GM06990 (cell line): Measurements from ENCODE around the genes KLK1, KLK6, KLK8 and SIGLEC5.

DNA sequence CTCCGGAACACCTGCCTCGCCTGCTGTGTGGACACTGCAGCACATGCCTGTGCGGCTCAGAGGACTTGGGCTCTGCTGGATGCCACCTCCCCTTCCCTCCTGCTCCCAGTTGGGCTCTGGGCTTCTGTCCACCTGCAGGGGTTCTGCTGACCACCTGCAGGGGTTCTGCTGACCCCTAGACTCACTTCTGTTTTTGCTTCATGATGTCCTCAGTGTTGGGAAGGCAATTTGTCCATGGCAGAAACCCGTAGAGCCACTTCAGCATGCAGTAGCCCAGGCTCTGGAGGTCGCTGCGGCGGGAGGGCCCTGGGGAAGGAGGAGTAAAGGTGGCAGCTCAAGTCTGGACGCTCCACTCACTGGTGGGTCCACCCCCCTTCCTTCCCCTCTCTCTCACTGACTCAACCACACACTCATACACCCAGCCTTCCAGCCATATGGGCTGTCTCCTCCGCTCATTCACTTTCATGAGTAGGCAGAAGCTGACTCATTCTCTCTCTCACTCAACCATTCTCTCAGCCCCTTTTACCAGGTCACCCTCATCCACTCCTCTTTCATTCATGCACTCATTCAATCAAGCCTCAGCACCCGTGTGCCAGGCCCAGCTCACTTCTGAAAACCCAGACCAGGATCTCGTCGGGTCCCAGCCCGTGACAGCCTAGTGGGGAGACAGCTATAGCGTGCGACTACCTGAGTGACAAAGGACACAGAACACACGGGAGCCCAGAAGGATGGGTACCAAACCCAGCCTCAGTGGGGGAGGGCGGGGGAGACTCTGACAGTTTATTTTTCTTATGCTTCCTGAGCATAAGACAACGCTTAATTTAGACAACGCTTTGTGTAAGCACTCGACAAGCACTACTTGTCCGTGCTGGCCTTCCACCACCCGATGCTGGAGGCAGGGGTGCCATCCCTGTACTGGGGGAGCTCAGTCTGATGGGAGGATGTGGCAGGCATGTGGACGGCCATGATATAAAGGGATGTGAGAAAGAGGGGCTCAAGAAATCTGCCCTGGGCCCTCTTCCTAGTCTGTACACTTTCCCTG, 27.5 kb upstream of the SIGLEC11 start:
- RRBS, result no CpG with 5 or more reads among the region's 23 CpGs

DNA sequence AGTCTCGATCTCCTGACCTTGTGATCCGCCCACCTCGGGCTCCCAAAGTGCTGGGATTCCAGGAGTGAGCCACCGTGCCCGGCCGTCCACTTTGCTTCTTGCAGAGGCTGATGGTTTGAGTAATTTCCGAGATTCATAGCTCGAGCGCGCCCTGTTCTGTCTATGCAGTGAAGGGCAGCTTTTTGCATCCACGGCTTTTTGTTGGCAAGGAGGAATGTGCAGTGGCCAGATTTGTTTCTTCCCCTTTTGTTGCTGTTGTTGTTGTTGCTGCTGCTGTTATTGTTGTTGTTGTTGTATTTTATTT, 64.1 kb downstream of the IZUMO2 start:
- RRBS, result no CpG with 5 or more reads among the region's 11 CpGs

DNA sequence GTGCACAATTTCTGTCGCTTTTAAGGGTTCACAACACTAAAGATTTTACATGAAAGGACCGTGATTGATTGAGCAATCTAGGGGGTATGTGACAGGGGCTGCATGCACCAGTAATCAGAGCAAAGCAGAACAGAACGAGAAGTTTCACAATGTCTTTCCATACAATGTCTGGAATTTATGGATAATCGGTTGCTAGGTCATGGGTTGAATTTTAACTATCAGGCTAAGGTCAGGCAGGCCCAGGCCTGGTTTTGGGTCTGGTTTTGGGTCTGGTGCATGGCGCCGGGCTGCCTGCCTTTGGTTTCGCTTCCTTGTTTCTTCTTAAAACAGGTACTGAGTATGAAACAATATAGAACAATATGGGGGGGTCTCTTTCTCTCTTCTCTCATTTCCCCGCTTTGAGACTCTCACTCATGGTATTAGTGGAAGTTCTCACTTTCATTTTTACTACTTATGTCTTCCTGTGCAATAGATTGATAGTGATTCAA, 18.0 kb upstream of the KCNC3 start:
- RRBS, result no CpG with 5 or more reads among the region's 8 CpGs

DNA sequence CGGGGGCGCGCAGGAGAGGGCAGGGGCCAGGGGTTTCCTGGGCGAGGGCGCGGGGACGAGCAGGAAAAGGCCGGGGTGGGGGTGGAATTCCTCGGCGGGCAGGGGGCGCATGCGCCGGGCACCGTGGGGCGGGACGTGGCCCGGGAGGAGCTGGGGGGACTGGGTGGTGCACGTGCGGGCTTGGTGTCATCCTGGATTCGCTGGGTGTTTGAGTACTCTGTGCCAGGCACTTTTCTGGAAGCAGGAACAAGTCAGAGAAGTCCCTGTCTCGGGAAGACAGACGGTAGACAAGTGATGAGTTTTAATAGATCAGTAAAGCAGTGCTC, 316 bp downstream of the POLD1 start:
- RRBS, result 4% methylated on average over 13 of the region's 22 CpGs

DNA sequence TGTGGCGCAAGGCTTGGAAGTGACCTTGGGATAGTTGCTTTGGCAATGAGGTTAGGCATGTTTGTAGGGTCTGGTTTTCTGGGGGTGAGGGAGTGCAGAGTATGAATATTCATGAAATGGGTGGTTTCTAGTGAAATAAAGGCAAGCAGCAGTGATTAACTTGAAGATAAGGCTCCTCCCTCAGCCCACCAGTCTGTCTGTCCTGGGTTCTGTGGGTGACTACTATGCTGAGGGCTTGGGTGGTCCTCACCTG, 932 bp upstream of the GARIN5A start:
- RRBS, result no CpG with 5 or more reads among the region's 1 CpG

- RRBS, result no CpG with 5 or more reads among the region's 38 CpGs
Observed at GRCh38 chr19:50499964-50501103, 10.7 kb downstream of the JOSD2 start.

DNA sequence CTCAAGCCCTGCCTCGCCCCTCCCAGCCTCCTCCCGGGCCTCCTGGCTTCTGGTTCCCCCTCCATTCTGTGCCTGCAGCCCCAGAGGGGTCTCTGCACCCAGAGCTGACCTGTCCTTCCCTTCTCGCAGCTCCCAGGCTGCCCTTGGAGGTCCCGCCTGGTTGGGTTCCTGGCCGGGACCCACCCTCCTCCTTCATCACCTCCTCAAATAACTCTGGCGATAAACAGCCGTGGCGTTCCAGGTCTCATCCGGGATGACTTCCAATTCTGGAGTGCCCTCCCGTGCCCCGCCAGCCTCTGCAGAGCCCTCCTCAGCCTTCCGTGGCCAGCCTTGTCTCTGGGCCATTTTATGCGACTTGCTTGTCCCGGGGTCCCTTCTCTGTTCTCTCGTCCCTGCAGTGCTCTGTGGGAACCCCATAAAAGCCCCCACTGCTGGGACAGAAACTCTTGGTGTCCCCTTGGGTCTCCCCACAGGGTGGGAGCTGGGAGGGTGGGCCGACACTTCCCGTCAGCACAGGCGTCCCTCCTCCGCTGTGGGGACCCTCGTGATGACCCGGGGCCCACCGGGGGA, 9.2 kb downstream of the JOSD2 start:
- RRBS, result 60% methylated on average over 8 of the region's 22 CpGs

DNA sequence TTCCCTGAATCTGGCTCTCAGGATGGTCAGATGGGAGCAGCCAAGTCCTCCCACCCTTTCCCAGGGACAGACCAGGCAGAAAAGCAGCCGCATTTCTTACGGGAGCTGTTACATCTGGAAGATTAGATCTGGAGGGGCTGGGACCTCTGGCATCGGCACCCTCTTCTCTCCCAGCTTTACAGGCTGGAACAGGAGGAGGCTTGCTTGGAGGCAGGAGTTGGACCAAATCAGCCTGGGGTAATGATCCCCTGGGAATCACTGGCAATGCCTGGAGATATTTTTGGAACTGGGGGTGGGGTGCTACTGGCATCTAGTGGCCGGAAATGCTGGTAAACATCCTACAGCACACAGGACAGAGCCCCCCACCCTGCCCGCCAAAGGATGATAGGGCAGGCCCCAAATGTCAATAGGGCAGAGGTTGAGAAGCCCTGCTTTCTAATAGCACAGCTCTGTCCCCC, 20.9 kb downstream of the LRRC4B start:
- RRBS, result no CpG with 5 or more reads among the region's 5 CpGs

DNA sequence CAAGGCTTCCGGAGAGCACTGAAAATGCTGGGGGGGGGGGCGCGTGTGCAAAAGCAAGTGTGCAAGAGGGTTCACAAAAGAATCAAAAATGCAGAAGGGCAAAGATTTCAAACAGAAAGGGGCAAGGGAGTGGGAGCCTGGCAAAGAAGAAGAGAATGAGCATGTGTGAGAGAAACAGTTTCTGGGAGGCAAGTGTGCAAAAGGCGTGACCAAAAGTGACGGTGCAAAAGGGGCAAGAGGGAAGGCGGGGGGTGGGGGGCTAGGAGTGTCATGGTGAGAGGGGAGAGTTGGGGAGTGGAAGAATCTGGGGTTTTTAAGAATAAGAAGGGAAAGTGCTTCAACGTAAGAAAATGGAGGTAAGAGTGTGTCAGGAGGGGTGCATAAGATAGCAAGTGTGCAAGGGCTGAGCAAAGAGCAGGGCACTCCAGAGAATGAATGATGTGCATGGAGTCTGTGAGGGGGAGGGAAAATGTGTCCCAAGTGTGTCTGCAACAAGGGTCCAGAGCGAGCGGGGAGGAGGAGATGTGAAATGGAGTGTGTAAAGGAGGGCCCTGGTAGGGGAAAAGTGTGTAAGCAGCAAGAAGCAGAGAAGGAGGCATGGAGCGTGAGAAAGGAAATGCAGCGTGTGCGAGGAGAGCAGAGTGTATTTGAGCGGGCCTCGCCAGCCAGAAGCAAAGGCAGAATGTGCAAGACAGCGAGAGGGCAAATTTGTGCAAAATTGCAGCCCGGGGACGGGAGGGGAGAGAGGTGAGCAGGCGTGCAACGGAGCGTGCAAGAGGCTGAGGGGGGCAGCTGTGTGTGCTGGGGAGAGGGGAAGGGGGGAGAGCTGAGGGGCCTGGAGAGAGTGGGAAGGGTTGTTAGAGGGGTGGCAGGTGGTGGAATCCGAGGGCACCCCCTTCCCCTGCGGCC, 11.7 kb downstream of the C19orf81 start:
- RRBS, result no CpG with 5 or more reads among the region's 22 CpGs

DNA sequence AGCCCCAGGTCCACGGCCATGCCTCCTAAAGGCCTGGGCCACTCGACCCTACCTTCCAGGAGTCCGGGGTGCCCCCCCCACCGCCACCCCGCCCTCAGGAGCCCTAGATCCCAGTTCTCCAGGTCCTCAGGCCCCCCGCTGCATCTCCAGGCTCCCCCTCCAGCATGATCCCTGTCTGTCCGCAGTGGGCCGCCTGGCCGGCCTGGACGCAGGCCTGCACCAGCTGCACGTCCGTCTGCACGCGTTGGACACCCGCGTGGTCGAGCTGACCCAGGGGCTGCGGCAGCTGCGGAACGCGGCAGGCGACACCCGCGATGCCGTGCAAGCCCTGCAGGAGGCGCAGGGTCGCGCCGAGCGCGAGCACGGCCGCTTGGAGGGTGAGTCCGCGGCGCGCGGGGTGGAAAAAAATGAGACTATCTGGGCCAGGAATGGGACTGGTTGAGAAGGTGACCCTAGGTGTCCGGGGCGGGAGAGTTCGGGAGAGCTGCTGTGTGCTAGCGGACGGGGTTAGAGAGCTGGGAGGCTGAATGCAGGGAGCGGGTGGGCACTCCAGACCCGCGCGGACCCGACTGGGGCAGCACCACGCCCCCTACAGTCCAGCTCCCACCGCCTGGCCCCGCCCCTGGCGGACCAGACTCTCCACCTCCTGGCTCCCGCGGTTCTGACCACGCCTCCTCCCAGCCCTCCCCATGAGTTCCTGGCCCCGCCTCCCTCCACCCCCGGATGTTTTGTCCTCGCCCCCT, 1.2 kb downstream of the CLEC11A start:
- RRBS, result 3% methylated on average over 2 of the region's 58 CpGs

DNA sequence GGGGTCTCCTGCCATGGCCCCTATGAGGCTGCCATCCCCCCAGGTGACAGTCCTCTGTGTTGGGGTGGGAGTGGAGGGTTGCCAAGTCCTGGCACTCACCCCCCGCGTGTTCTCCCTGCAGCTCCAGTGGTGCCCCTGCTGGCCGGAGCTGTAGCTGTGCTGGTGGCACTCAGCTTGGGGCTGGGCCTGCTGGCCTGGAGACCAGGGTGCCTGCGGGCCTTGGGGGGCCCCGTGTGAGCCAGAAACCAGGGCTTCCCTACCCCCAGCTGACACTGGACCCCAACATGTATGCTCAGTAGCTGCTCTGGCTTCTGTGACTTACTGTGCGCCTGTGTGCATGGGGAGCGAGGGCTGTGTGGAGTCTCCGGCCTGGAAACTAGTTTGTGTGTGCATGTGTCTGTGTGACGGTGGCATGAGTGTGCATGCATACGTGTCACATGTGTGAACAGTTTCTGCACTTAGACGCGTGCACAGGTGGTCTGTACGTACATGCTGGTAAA, 4.8 kb downstream of the ACP4 start:
- RRBS, result no CpG with 5 or more reads among the region's 13 CpGs

- RRBS, result no CpG with 5 or more reads among the region's 22 CpGs
Observed at GRCh38 chr19:50820559-50821344, 2.8 kb downstream of the KLK1 start.

- RRBS, result no CpG with 5 or more reads among the region's 14 CpGs
Observed at GRCh38 chr19:50823323-50824087, at the start of gene KLK1. Gene KLK1, minus strand, starts transcription at chr19:50823787.

- RRBS, result 17% methylated on average over 11 of the region's 23 CpGs
Observed at GRCh38 chr19:50969057-50970000, at the start of gene KLK6. Gene KLK6, minus strand, starts transcription at chr19:50969591.

GRCh38 chr19:51001516-51001879, at the start of gene KLK8:
Gene KLK8, minus strand, starts transcription at chr19:51001604.
- RRBS, result no CpG with 5 or more reads among the region's 7 CpGs

- RRBS, result no CpG with 5 or more reads among the region's 5 CpGs
Observed at GRCh38 chr19:51127552-51128299, 3.0 kb downstream of the SIGLEC9 start.

GRCh38 chr19:51131787-51132772, 7.4 kb downstream of the SIGLEC9 start:
- RRBS, result no CpG with 5 or more reads among the region's 24 CpGs

- RRBS, result no CpG with 5 or more reads among the region's 9 CpGs
Observed at GRCh38 chr19:51365411-51366011, 677 bp downstream of the ETFB start.

DNA sequence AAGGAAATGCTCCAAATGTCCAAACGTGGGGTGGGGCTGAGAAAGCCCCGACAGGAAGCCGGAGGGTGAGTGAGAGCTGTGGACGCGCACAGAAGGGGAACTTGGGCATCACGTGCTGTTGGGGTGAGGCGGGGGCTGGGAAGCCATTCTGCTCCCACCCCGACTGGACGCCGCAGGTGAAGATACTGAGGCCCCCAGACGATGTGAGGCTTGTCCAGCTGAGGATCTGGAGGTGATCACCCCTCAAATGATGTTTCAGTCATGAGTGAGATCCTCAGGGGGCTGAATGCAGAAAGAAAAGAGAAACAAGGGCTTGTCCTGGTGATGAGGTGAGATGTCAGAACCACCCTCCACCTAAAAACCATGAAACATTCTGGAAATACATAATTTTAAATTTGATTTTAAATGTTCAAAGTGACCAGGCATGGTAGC, at the start of gene SIGLEC5:
Gene SIGLEC5 (minus strand): TSS at position 17 of the 432 bp plus-strand sequence.
- RRBS, result no CpG with 5 or more reads among the region's 11 CpGs

DNA sequence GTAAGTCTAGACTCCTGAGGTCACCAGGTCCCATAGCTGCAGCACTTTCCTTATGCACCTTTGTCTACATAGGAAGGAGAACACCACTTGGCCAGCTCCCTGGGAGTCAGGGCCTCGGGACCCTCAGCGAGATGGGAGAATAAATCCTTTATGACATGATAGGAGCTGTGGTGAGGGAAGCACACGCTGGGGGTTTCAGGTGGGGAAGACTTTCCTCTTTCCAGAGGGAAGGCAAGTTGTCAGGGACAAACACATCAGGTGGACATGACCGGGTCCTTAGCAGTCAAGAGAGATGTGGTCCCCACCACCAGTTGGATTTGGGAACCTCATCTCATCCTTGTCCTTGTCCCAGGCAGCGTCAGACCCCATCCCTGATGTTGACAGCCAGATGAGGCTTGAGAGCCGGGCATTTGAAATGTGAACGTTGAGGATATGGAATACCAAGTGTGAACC, 426 bp upstream of the SIGLEC14 start:
- RRBS, result no CpG with 5 or more reads among the region's 7 CpGs